Metastatic Liver Carcinoma in the Lung (tissue), 2 donors: ENCODE measurements around a stretch of chr3.

DNA sequence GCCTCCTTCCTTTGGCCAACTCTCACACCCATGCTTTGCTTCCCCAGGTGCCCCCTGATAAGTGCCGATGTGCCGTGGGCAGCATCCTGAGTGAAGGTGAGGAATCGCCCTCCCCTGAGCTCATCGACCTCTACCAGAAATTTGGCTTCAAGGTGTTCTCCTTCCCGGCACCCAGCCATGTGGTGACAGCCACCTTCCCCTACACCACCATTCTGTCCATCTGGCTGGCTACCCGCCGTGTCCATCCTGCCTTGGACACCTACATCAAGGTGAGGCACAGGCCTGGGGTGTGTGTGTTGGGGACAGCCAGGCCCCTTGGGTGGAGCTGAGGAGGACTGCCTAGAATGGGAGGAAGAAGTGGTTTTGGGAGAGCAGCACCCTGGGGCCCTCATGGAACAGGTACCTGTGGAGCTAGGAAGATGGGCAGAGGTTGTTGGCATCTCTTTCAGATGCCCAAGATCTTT, 13.3 kb downstream of the TEX264 start:
- PRO-cap, 2 experiments = no peak in any of the 2 experiments

DNA sequence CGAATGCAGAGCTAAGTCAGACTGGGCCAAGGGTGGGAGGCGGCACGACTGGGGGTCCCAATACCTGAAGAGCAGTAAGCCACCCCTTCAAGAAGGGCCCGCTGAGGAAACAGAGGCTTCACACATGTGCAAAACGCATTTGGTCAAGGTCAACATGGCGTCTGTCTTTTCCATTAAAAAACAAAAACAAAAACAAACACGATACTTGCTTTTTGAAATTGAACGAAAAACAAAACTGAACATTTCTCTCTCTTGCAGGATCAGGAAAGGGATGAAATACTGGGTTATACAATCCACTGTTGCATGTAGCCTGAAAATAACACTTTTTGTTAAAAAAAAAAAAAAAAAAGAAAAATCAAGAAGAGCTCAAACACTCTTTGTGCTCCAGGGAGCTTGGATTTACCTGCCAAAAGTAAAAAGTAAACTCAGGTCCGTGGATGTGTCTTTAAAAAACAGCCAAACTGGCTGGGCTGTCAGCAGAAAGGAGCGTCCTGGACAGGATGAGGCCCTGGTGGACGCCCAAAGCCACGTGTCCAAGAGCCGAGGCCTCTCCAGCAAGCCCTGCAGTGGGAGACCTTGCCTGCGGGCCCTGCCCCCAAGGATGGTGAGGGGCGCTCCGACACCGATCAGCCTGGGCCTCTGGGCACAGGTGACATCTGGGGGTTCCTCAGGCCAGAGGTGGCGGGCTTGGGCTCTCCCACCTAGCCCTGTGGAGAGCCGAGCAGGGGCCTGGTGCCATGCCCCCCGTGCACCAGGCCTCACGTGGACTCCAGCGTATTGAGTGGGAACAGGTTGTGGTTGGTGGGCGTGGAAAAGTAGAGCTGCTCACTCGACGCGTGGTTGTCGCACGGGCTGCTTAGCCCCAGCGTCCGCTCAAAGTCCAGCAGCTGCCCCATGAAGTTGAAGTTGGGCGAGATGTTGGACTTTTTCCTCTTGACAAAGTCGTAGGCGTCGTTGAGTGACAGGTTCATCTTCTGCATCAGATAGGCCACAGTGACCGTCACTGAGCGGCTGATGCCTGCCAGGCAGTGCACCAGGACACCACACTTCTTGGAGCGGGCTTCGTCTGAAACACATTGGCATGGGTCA, 6.0 kb downstream of the DUSP7 start:
- PRO-cap, 2 experiments = no peak in any of the 2 experiments

DNA sequence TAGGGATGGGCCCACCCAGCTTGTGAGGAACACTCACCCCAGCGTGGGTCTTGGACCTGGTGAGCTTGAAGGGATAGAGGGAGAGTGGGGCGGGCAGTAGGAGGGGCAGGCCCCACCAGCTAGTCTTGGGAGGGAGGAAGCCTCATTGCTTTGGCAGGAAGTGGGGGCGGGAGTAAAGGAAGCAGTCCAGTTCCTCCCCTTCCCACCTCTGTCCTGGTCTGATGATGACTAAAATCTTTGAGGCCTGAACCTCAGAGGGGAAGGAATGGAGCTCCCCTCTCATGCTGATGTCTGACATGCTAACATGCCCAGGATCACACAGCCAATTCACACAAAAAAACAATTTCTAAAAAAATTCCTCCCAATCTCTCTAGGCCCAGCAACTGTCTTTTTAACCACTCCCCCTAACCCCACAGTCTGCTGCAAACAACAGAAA, 30.7 kb upstream of the DUSP7 start:
- PRO-cap, 2 experiments = no peak in any of the 2 experiments

DNA sequence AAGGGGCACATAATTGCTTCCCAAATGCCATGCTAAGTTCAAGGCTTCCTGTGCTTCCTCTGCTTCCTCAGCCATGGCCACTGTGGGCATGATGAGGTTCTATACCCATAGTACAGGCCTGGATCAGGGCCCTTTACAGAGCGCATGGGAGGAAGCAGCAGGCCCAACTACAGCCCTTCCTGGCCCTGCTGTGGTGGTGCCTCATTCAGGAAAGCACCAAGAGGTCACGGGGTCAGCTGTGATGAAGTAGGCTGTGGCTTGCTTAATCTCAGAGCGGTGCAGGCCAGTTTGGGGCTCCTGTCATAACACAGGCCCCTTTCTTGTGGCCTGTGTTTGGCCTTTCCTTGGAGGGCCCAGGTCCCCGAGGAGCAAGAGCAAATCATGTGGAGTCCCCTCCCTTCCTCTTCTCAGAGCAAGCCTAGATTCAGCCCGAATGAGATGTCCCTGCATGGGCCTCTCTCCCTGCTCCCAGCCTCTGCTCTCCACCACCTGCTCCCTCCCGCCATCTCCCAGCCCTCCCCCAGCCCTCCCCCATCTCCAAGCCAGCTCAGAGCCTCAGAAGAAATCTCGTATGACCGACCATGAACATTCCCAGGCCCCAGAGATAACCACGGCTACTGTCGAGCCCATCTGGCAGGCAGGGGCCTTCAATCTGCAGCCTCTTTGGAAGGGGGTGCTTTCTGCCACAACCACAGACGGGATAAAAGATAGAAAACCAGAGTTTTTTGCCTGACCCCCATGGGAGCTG, 32.2 kb upstream of the DUSP7 start:
- PRO-cap, 2 experiments = no peak in any of the 2 experiments

DNA sequence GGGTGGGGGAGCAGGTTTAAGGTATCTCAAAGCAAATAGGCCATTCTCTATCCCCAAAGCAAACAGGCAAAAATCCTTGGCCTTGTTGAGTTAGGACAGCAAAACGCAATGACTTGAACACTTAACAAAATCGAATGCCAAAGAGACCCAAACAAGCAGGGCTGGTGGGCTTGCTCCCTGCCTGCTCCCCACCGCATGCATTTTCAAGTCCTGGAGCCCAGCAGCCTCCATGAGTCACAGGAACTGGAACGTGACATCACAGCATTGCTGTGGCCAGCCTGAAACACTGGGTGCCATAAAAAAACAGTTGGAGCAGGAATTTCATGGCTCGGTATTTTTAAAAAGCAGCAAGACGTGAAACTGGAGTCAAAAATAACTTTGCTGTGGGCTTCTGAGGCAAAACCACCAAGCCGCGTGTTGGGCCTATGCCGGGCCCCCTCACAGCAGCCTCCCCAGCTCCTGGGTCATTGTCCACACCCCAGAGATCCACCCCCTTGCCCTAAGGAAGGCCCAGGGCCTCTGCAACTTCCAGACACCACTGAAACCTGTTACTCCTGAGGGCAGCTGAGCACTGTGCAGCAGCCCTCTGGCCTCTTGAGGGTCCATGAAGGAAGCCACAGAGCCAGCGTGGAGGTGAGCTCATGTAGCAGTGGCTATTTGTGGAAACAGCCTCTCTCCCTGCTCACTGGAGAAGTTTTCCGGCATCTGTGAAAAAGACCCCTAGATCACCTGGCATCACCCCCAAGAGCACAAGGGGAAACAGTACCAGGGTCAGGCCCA, 33.8 kb upstream of the DUSP7 start:
- PRO-cap, 2 experiments = no peak in any of the 2 experiments

GRCh38 chr3:52136375-52137169, 17.7 kb downstream of the POC1A start:
- PRO-cap, 2 experiments = peak in 1 of 2 experiments; most common plus-strand start chr3:52136947 (in 1); most common minus-strand start chr3:52136600 (in 1)

GRCh38 chr3:52154627-52155369, 575 bp upstream of the POC1A start:
- PRO-cap, 2 experiments = peak in 2 of 2 experiments; most common plus-strand start chr3:52154946 (in 2); most common minus-strand start chr3:52154706 (in 2)

DNA sequence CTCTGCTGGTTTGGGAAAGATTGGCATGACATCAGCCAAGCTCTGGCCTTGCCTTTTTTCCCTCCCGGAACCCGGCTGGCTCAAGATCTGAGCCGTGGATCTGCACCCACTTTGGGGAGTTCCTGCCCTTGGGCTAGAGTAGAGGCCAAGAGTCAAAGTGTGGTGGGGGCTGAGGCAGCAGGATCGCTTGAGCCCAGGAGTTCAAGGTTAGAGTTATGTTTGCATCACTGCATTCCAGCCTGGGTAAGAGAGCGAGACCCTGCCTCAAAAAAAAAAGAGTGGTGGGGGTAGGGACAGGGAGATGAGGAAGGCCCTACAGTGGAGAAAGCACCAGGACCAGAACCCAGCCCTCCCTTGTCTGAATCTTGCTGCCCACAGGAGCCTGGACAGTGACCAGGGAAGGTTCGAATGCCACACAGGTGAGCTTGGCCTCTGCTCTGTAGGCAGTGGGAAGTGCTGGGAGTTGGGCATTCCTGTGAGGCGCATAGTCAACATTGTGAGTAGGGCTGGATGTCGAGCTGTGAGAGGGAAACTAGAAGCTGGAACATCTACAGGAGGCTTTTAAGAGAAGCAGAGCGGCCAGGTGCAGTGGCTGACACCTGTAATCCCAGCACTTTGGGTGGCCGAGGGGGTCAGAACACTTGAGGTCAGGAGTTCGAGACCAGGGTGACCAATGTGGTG, 20.4 kb upstream of the ALAS1 start:
- PRO-cap, 2 experiments = no peak in any of the 2 experiments

DNA sequence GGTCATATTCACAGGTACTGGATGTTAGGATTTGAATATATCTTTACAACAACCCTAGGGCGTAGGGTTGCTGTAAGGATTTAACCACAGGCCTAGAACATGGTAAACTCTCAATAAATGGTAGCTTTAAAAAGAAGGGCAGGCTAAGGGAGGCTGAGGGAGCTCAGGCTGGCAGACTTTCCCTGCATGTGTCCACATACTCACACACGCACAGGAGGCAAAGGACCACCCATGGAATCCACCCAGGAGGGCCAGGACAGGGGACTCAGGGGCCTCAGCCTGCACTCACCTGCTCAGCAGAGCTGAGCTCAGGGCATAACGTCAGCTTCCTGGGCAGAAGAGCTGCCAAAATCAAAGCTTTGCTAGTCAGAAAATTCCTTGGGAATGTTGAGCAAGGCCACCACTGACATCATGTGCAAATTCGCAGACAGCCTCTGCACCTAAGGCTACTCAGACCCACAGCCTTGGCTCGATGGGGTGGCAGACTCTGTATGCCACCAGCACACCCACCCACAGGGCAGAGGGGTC, 16.5 kb upstream of the ALAS1 start:
- PRO-cap, 2 experiments = no peak in any of the 2 experiments

- PRO-cap, 2 experiments = no peak in any of the 2 experiments
Measured at GRCh38 chr3:52198260-52198673, 307 bp downstream of the ALAS1 start.

GRCh38 chr3:52198929-52199792, 1.2 kb downstream of the ALAS1 start:
- PRO-cap, 2 experiments = no peak in any of the 2 experiments

GRCh38 chr3:52204258-52204919, 6.4 kb downstream of the ALAS1 start:
- PRO-cap, 2 experiments = no peak in any of the 2 experiments

DNA sequence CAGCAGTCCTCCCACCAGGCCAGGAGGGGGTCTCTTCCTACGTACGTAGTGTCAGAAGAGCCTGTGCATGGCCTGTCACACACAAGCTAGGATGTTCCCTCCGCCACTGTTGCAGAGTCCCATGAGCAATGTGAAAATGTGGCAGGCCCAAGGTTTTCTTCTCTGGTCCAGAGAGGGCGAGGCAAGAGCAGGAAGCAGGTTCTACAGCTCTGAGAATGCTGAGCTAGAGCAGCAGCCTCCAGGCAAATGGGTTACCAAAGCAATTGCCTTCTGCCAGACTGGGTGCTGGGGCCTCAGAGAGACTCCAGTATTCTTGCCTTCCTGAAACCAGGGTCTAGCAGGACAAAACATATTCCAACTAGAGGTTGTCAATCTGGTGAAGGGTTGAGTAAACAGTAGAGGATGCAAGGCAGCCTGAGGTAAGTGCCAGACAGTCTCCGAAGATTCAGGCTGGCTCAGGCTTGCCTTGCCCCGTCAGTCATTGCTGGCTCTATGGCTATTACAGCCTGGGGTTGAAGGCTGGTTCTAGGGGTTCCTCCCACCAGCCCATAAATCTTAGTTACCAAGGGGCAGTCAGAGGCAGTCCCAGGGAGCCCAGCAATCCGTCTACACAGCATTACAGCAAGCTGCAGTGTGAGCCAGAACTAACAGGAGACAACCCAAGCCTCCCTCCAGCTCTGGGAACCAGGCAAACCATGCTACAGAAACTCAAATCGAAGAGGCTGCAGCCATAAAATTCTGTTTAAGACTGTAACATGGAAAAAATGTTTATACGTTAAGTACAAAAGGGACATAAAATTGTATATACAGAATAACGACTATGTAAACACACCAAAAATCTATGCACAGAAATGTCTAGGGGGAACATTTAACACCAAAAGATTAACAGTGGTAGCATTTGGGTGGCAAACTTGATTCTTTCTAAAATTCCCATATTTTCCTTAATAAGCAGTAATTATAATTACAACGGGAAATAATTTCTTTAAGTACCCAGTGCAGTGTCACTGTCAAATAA, 8.4 kb downstream of the PPM1M start:
- PRO-cap, 2 experiments = no peak in any of the 2 experiments

- PRO-cap, 2 experiments = no peak in any of the 2 experiments
Measured at GRCh38 chr3:52255728-52256530, 10.4 kb downstream of the PPM1M start.

GRCh38 chr3:52299926-52300678, 12.5 kb downstream of the GLYCTK start:
- PRO-cap, 2 experiments = no peak in any of the 2 experiments

GRCh38 chr3:52305455-52306547, 10.3 kb upstream of the DNAH1 start:
- PRO-cap, 2 experiments = no peak in any of the 2 experiments

GRCh38 chr3:52372905-52373475, 36.8 kb downstream of the BAP1 start:
- PRO-cap, 2 experiments = no peak in any of the 2 experiments

- PRO-cap, 2 experiments = no peak in any of the 2 experiments
Measured at GRCh38 chr3:52400663-52401220, 9.1 kb downstream of the BAP1 start.

DNA sequence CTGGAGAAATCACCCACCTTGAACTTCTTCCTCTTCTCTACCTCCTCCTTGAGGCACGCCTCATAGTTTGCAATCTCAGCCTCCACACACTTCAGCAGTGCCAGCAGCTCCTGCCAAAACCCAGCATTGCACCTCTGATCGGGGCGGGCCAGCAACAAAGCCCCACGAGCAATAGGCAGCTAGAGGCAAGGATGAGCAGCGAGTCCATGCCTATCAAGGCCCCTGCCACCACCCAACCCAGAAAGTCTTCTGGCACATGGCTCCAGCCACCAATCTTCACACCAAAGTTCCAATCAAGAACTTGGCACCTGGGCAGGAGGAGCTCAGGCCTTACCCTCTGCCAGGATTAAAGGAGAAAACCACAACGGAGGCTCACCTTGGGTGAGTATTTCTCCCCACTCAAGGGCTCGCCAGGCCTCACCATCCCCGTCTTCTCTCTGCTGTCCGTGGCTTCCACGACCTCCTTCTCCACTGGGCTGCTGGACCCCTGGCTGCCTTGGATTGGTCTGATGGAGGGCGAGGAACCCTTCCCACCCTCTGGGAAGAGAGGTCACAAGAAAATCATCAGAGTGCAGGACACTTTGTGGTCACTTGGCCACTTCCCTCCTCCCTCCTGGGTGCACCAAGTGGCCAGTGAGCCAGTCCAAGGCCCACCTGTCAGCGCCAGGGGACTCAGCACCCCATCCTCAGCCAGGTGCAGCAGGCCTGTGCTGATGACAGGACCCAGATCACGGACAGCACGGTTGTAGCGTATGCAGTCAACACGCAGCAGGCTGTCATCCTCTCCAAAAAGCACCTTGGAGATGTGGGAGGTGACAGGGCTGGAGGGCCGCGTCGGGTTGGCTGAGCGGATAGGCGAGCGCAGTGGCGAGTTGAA, 6.8 kb downstream of the BAP1 start:
- PRO-cap, 2 experiments = no peak in any of the 2 experiments

GRCh38 chr3:52403639-52404182, 6.1 kb downstream of the BAP1 start:
- PRO-cap, 2 experiments = no peak in any of the 2 experiments